Adrenal gland (tissue), 7 donors: ENCODE data around the genes TMEM52B, STYK1 and TAS2R30.

DNA sequence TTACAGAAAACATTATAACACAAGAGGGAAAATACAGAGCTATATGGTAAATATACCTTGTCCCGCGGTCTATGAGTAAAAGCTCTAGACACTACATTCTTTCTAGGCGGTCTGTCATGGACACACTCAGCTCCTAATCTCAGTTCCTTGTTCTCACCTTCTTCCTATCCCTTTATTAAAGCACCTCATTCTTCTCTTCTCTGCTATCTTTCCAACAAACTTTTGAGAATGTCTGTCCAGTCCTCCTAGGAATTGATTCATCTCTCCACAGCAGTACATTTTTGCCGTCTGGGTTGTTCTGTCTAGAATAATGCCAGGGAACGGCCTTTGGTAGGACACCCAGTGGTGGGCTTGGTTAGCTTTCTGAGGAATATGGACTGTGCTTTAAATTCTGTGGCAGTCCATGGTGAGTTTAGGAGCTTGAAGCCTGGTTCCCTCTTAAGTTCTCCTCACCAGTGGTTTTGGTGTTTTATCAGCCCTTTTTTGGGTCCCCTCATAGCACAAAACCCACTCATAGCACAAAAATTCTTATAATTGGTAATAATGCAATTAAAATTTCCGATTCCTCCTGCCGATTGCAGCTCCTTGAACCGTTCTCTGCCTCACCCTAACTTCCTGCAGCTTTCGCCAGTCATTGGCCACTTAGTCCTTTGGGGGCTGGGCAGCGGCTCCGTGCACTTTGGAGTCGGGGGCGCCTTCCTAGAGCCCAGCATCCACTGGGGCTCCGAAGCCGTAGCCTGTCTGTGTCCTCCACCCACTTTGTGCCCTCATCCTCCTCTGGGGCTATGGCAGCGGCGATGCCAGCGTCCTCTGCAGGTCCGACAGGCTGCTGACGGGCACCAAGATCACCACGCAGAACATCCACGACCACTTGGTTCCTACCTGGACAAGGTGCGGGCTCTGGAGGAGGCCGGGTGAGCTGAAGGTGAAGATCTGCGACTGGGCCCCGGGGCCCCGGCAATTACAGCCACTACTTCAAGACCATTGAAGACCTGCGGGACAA, 11.5 kb upstream of the A2M start:
- PRO-cap, 3 experiments, result no peak in any of the 3 experiments
- RAMPAGE, long total RNA, 4 experiments, result no peak in any of the 4 experiments
- RRBS, result 100% methylated on average over 3 of the region's 28 CpGs

DNA sequence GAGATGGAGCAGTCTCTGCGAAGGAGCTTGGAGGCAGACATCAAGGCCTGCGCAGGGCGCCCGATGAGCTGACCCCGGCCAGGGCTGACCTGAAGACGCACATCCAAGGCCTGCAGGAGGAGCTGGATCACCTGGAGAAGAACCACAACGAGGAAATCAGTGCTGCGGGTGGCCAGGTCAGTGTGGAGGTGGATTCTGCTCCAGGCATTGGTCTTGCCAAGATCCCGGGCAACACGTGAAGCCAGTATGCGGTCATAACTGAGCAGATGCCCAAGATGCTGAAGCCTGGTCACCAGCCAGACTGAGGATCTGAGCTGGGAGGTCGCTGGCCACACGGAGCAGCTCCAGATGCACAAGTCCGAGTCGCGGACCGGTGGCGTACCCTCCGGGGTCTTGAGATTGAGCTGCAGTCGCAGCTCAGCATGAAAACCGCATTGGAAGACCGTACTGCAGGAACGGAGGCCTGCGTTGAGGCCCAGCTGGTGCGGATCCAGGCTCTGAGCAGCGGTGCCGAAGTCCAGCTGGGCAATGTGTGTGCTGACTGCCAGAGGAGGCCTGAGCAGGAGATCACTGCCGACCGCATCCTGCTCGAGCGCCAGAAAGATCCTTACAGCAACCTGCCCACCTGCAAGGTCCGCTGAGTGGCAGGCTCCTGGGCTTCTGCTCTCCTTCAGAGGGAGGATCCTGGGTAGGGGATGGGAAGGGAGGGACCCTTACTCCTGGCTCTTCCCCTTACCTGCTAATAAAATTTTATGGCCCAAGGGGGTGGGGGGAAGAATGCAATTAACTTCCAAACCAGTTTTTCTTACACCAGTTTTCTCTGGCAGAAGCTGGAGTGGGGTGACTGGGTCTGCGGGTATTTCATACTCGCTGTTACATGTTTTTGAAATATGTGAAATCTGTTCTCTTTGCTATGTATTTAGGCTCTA, 12.5 kb upstream of the A2M start:
- PRO-cap, 3 experiments, result no peak in any of the 3 experiments
- RAMPAGE, long total RNA, 4 experiments, result no peak in any of the 4 experiments
- RRBS, result no CpG with 5 or more reads among the region's 34 CpGs

DNA sequence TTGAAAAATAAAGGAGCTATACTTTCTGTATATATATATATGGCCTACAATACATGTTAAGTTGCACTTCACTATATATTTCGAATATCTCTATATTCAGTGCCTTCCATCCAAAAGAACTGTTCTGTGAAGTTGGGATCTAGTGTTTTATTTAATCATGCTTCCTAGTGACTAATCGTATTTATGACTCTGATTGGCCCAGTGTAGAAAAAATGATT, 417 bp downstream of the PZP start:
- PRO-cap, 3 experiments, result no peak in any of the 3 experiments
- RAMPAGE, long total RNA, 4 experiments, result no peak in any of the 4 experiments
- RRBS, result no CpG with 5 or more reads among the region's 2 CpGs

- PRO-cap, 3 experiments, result no peak in any of the 3 experiments
- RAMPAGE, long total RNA, 4 experiments, result start-site peak on the plus strand in 3 of 4 experiments, at chr12:9293692-9293713 at its widest, 9 to 36 reads per replicate
- RRBS, result no CpG with 5 or more reads among the region's 6 CpGs
Measured at GRCh38 chr12:9293510-9293853, 85.3 kb upstream of the PZP start.

DNA sequence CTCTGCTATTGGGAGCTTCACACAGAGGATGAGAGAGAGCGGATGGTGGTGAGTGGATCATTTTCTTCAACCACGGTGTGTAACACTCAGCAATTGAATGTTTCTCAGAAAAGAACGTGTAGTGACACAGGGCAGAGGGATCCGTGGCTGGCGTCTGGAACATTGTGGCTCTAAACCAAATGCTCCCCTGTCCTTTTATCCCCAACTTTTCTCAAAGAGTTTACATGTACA, 26.5 kb upstream of the CLEC2D start:
- PRO-cap, 3 experiments, result no peak in any of the 3 experiments
- RAMPAGE, long total RNA, 4 experiments, result no peak in any of the 4 experiments
- RRBS, result no CpG with 5 or more reads among the region's 5 CpGs

DNA sequence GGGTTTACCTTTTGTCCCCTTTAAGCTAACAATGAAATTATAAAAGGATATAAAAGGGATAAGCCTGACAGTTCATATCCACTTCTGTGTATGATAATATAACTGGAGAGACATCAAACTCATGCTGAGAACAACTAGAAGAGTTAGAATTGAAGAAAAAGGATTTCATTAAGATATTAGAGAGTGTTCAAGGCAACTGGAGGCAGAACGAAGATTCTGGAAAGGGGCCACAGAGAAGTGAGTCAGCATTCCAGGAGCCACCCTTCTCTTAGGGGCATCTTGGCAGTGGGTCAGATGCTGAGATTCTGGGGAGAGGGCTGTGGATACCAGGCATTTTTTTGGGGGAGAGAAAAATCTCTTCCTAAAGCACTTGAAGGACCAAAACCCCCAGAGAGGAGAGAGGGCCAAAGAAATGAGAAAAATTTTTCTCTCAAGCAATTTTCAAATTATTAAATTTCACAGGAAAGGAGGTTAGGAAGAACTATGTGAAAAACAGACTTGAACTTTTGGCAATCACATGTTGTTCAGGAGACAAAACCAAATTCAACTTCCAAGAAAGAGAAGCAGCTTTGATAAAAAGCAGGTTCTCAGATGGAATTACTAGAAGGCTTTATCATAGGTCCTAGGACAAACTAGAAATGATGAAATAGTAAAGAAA, 1.3 kb upstream of the CLEC2D start:
- PRO-cap, 3 experiments, result no peak in any of the 3 experiments
- RAMPAGE, long total RNA, 4 experiments, result no peak in any of the 4 experiments
- RRBS, result no CpG with 5 or more reads among the region's 1 CpG

DNA sequence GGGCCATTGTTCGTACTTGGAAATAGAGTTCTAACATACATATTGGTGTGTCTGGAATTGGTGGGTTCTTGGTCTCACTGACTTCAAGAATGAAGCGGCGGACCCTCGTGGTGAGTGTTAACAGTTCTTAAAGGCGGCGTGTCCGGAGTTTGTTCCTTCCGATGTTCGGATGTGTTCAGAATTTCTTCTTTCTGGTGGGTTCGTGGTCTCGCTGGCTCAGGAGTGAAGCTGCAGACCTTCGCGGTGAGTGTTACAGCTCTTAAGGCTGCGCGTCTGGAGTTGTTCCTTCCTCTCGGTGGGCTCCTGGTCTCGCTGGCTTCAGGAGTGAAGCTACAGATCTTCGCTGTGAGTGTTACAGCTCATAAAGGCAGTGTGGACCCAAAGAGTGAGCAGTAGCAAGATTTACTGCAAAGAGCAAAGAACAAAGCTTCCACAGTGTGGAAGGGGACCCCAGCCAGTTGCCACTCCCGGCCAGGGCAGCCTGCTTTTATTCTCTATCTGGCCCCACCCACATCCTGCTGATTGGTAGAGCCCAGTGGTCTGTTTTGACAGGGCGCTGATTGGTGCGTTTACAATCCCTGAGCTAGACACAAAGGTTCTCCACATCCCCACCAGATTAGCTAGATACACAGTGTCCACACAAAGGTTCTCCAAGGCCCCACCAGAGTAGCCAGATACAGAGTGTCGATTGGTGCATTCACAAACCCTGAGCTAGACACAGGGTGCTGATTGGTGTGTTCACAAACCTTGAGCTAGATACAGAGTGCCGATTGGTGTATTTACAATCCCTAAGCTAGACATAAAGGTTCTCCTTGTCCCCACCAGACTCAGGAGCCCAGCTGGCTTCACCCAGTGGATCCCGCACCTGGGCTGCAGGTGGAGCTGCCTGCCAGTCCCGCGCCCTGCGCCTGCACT, 5.8 kb upstream of the KLRF2 start:
- PRO-cap, 3 experiments, result no peak in any of the 3 experiments
- RAMPAGE, long total RNA, 4 experiments, result no peak in any of the 4 experiments
- RRBS, result no CpG with 5 or more reads among the region's 27 CpGs

DNA sequence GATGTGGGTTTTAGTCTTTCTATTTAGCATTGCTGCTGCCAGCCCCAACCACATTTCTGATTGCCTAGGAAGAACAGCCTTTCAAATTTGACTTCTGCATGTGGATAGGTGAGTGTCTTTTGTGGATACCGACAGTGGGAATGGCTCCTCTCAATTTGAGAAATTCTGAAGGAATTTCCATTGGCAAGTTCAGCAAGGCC, 19.0 kb upstream of the CLEC2A start:
- PRO-cap, 3 experiments, result peak in 1 of 3 experiments; most common plus-strand start position 51 of the sequence (in 1)
- RAMPAGE, long total RNA, 4 experiments, result no peak in any of the 4 experiments
- RRBS, result no CpG with 5 or more reads among the region's 1 CpG

GRCh38 chr12:10178762-10179514, at the start of gene TMEM52B:
TMEM52B (plus strand) TSS chr12:10179032.
- PRO-cap, 3 experiments, result no peak in any of the 3 experiments
- RAMPAGE, long total RNA, 4 experiments, result no peak in any of the 4 experiments
- RRBS, result no CpG with 5 or more reads among the region's 7 CpGs

GRCh38 chr12:10214203-10214544, 1.5 kb downstream of the GABARAPL1 start:
- PRO-cap, 3 experiments, result peak in 1 of 3 experiments; most common plus-strand start chr12:10214318 (in 1); most common minus-strand start chr12:10214282 (in 1)
- RAMPAGE, long total RNA, 4 experiments, result no peak in any of the 4 experiments
- RRBS, result no CpG with 5 or more reads among the region's 4 CpGs

DNA sequence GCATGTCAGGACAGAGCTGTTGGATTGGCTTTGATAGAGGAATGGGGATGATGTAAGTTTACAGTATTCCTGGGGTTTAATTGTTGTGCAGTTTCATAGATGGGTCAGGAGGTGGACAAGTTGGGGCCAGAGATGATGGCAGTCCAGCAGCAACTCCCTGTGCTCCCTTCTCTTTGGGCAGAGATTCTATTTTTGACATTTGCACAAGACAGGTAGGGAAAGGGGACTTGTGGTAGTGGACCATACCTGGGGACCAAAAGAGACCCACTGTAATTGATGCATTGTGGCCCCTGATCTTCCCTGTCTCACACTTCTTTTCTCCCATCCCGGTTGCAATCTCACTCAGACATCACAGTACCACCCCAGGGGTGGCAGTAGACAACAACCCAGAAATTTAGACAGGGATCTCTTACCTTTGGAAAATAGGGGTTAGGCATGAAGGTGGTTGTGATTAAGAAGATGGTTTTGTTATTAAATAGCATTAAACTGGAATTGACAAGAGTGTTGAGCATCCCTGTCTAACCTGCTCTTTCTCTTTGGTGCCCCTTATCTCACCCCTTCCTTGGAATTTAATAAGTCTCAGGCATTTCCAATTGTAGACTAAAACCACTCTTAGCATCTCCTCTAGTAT, 9.5 kb downstream of the GABARAPL1 start:
- PRO-cap, 3 experiments, result no peak in any of the 3 experiments
- RAMPAGE, long total RNA, 4 experiments, result no peak in any of the 4 experiments
- RRBS, result no CpG with 5 or more reads among the region's 1 CpG

DNA sequence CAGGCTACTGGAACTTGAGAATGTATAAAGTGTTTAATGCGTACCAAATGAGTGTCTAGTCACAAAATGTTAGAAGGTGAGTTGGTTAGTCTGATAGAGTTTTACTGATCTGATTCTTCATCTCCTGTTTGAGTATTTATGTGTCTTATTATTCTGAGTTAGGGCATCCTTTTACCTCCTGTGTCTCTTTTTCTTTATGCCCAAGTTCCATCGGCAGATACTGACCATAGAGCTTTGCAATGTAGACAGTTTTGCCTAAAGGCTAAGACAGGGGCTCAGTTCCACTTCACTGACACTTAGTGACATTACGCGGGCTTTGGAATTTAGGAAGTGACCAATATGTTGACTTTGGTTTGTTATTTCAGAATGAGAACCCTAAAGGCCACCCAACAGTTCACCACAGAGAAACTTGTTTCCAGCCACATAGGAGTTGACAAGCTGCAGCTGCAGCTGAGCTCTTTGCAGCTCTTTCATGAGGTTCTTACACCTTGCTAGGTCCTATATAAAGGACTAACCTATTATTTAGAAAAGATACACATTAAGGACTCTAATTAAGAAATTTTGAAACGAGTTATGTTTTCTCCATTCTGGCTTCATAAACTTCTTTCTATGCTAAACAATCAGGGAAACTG, 18.7 kb upstream of the KLRD1 start:
- PRO-cap, 3 experiments, result no peak in any of the 3 experiments
- RAMPAGE, long total RNA, 4 experiments, result no peak in any of the 4 experiments
- RRBS, result no CpG with 5 or more reads among the region's 5 CpGs

GRCh38 chr12:10369829-10370326, 20.0 kb downstream of the KLRK1 start:
- PRO-cap, 3 experiments, result no peak in any of the 3 experiments
- RAMPAGE, long total RNA, 4 experiments, result no peak in any of the 4 experiments
- RRBS, result no CpG with 5 or more reads among the region's 6 CpGs

GRCh38 chr12:10391704-10392077, 1.9 kb upstream of the KLRK1 start:
- PRO-cap, 3 experiments, result no peak in any of the 3 experiments
- RAMPAGE, long total RNA, 4 experiments, result no peak in any of the 4 experiments
- RRBS, result no CpG with 5 or more reads among the region's 3 CpGs

DNA sequence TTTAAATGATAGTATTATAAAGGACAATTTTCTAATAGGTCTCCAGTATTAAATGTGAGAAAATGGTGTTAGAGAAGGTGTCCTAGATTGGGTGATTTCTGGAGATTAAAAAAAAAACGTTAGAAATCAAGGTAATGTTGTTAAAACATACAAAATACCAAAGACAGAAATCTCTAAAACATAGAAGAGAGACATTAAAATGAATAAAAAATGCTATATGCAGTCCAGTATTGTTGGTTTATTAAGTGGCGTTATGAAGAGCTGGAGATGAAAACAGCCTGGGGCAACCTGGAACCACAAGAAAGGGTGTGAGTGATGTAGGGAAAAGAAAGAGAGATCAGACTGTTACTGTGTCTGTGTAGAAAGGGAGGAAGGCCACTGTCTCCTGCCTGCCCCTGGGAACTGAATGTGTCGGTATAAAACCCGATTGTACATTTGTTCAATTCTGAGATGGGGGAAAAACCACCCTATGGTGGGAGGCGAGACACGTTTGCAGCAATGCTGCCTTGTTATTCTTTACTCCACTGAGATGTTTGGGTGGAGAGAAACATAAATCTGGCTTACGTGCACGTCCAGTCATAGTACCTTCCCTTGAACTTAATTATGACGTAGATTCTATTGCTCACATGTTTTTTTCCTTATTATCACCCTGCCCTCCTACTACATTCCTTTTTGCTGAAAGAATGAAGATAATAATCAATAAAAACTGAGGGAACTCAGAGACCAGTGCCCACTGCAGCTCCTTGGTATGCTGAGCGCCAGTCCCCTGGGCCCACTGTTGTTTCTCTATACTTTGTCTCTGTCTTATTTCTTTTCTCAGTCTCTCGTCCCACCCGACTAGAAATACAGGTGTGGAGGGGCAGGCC, 4.7 kb upstream of the KLRK1 start:
- PRO-cap, 3 experiments, result no peak in any of the 3 experiments
- RAMPAGE, long total RNA, 4 experiments, result no peak in any of the 4 experiments
- RRBS, result no CpG with 5 or more reads among the region's 12 CpGs

GRCh38 chr12:10673354-10674571, at the start of gene STYK1:
STYK1 (minus strand) TSS chr12:10674052.
- PRO-cap, 3 experiments, result no peak in any of the 3 experiments
- RAMPAGE, long total RNA, 4 experiments, result no peak in any of the 4 experiments
- RRBS, result 3% methylated on average over 19 of the region's 47 CpGs

GRCh38 chr12:11134359-11135066, at the start of gene TAS2R30:
TAS2R30 (minus strand) TSS chr12:11134644.
- PRO-cap, 3 experiments, result no peak in any of the 3 experiments
- RAMPAGE, long total RNA, 4 experiments, result no peak in any of the 4 experiments
- RRBS, result no CpG with 5 or more reads among the region's 6 CpGs

DNA sequence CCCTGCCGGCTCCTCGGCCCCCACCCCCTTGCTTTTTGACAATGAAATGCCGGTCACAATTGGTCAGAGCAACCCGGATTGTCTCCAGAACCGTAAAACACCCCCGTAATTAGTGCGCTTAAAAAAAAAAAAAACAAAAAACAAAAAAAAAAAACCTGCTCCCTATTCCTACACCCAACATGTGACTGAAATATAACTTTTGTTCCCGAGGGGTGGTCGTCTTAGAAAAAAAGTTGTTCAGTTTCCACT, 812 bp downstream of the ETV6 start:
- PRO-cap, 3 experiments, result peak in 1 of 3 experiments; most common plus-strand start position 52 of the sequence (in 1)
- RAMPAGE, long total RNA, 4 experiments, result no peak in any of the 4 experiments
- RRBS, result 5% methylated on average over 3 of the region's 9 CpGs

GRCh38 chr12:11702870-11703813, 53.7 kb downstream of the ETV6 start:
- PRO-cap, 3 experiments, result no peak in any of the 3 experiments
- RAMPAGE, long total RNA, 4 experiments, result no peak in any of the 4 experiments
- RRBS, result no CpG with 5 or more reads among the region's 11 CpGs

DNA sequence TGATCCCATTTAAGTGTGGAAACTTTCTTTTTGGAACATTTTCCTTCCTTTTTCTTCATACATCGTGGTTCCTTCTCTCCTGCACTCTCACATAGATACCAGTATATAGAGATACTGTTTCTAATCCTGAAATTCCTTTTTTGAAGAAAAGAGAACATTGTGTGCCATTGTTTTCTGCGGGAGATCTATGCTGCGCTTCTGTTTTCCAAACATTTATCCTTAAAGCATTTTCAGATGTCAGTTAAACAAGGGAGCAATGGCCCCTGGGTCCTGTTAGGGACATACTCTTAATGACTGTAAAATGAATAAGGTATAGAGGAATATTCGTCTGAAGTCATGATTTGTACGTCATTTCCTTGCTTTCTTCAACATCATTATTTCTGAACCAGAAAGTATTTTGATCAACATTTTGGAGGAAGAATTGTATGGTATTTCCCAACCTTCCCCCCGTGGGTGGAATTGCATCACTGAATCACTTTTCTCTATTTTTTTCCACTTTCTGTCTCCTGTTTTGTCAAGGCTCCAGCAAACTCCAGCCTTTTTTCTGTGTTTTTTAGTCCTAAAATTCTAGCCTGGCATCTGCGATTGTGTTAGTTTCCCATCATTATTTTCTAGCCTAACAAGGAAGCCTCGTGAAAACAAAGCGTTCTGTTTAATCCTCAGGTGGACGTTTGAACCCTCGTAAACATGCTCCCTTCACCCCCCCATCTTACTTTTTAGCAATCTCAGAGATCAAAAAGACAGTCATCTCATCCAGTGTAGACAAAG, 62.1 kb downstream of the ETV6 start:
- PRO-cap, 3 experiments, result no peak in any of the 3 experiments
- RAMPAGE, long total RNA, 4 experiments, result no peak in any of the 4 experiments
- RRBS, result no CpG with 5 or more reads among the region's 11 CpGs